Hair follicular keratinocyte (primary cell): ENCODE results near the gene MRPS5.

DNA sequence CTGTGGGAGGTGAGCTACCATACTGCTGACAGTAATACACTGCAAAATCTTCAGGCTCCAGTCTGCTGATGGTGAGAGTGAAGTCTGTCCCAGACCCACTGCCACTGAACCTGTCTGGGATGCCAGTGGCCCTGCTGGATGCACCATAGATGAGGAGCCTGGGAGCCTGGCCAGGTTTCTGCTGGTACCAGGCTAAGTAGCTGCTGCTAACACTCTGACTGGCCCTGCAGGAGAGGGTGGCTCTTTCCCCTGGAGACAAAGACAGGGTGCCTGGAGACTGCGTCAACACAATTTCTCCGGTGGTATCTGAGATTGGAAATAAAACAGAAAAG is 451.1 kb downstream of the RPIA start:
- RAMPAGE, long total RNA, result no peak

- RAMPAGE, long total RNA, result no peak
Observed at GRCh38 chr2:89268379-89268597, 576.8 kb downstream of the RPIA start.

DNA sequence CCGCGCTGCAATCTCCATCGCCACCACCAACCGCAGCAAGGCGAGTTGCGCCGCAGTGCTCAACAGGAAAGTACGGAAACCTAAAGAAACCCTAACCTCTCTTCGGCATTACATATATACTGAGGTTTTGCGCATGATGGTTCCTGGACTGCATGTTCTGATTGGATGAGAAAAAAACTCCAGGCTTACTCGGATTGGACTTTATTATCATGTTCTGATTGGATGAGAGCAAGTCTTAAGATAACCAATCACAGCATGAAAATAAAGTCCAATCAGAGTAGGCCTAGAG is 75.9 kb downstream of the TEKT4 start:
- RAMPAGE, long total RNA, result no peak

DNA sequence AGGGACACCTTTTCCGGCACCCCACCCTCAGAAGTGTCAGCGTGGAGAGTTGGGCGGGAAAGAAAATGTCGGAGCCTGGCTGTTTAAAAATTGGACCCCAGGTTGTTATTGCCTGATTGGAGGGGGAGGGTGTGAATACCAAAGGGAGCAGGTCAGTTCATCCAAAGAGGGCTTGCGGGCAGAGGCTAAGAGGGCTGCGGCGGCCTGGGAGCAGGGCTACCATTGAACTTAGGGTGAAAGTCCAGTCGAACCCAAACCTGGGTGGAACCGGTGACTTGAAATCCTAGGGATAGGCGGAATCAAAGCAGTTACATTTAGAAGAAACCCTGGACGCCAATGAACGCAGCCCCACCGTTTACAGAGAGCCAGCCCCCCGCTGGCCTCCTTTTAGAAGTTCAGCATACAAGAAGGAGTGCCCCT is 1.3 kb downstream of the MAL start:
- RAMPAGE, long total RNA, result no peak

DNA sequence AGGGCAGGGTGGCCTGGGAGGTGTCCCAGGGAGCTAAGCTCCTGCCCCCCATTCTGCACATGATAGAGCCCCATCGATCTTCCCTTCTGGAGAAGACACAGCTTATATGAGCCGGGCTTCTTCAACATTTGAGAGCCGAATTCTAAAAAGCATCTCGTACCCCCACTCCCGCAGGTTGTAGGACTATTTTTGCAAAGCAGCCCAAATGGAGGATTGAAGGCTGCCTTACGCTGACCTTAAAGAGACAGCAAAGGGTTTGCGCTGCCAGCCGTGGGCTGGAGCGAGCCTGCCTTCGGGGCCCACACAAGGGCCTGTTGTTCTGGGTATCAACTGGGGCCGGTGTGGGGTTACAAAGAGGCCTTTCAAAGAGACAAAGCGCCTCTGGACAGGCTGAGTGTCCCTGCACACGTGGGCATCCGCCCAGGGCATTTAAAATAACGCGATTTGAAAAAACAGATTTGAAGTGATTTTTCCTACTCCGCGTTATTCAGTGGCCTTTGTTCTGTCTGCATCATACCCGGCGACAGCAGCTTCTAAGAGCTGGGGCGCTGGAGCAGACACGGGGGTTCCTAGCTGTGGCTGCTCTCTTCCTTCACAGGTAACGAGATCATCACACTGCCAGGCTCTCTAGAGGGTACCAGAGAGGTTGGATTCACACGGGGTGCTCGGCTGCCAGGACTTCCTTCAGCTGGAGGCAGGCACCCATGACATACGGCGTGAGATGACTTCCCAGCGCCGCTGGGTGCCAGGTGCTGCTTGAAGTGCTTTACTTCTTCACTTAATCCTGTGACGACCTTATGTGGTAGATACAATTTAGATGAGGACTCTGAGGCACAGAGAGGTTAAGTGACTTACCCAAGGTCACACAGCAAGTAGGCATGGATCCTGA is 32.1 kb downstream of the MAL start:
- RAMPAGE, long total RNA, result no peak

DNA sequence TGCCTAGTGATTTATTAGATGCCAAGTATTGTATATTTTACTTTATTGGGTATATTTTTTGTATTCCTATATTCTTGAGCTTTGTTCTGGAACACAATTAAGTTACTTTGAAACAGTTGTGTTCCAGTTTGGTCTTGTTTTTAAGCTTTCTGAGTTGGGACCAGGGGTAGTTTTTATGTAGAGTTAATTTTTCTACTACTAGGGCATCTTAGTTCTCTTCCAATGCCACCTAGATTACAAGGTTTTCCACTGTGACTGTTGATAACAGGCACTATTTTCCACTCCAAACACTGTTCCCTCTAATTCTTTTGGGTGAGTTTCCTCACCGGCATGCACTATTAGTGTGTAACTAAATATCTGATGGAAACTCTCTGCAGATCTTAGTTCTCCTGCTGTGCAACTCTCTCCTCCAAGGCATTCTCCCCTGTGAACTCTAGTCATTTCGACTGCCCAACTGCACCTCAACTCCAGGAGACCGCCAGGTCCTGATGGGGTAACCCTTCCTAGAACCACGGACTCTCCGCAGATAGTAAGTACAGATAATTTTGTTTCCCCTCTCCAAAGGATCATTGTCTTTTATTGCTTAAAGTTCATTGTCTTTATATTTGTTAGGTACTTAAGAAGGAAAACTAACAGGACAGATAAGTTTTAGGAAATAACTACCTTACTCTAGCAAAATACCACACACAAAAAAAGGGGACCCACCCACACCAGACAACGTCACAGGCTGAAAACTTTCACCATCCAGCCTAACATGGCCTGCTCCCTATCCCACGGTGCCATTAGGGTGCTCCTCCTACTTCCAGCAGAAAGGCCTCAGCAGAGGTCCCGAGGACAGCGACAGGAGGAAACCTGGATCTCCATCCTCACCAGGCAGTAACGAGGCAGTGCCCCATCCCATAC is 36.5 kb downstream of the MRPS5 start:
- RAMPAGE, long total RNA, result no peak

- RAMPAGE, long total RNA, result start-site peak on the minus strand at chr2:95121794-95121824, 1,566 and 914 reads in 2 replicates
Observed at GRCh38 chr2:95120952-95122354, at the start of gene MRPS5. TSS of gene MRPS5 (minus strand) at chr2:95121808.

DNA sequence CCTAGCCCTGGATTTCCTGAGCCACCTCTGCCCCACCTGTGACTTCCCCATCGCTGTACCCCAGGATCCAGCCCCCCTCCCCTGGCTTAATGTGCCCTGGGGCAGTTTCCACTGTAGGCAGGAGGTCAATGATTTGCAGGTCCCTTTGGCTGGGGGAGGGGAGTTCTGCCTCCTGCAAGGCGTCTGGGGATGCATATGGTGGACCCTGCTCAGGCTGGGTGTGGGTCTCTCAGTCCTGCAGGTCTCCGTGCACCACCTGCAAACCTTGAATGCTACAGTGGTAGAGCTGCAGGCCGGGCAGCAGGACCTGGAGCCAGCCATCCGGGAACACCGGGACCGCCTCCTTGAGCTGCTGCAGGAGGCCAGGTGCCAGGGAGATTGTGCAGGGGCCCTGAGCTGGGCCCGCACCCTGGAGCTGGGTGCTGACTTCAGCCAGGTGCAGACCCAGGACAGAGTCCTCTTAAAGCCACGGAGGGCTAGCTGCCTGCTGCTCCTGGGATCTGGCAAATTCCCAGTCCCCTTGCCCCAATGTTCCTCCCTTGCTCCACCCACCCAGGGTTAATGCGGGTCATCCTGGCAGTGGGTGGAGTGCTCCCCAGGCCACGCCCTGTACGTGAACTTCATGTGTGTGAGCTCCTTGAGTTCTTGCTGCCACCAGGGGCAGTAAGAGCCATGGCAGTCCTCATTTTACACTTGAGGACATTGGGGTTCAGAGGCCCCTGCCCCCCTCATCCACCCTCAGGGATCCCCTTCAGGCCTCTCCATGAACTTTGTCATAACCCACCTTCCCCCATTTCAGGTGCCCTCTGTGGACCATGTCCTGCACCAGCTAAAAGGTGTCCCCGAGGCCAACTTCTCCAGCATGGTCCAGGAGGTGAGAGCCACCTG is 3.1 kb downstream of the PROM2 start:
- RAMPAGE, long total RNA, result no peak

DNA sequence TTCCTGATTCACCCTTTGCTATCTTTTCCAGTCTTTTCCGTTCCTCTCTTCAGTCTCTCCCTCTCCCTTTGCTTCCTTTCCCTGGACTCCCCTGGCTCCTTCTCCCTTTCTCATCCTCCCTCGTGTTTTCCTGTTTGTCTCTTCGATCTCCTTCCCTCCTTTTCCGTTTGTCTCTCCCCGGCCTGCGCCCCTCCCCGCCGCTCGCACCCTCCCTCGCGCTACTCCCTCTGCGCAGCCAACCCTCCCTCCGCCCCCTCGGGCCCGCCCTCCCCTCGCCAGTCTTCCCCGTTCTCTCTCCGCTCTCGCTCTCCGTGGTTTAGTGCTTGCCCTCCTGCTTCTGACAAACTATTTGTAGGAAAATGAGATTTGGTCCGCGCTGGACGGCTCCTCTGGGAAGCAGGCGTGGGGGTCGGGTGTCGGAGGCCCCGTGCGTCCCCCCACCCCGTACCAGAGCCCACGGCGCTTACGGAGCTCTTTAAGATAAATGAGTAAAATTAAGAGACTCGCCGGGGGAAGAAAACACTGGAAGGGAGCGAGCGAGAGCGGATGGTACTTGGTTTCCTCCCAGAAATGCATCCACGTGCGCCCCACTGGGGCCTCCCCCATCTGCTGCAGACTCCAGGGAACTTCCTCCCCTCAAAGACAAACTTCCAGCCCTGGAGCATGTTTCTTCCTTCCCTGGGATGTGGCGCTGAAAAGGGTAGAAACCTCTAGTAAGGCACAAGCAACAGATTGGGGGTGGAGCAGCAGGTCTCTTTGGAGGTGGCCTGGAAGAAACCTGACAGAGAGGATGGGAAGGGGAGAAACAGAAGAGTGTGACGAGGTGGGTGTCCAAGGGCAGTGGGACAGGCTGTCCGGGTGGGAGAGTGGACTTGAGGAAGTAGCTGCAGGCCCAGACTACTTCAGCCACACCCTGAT is 91.0 kb downstream of the TRIM43 start:
- RAMPAGE, long total RNA, result no peak

GRCh38 chr2:96001838-96002037 is 10.1 kb upstream of the ANKRD36C start:
- RAMPAGE, long total RNA, result no peak

- RAMPAGE, long total RNA, result no peak
Observed at GRCh38 chr2:96108248-96109598, 7.6 kb downstream of the ADRA2B start.

GRCh38 chr2:96142523-96143477 is 2.4 kb downstream of the DUSP2 start:
- RAMPAGE, long total RNA, result no peak

DNA sequence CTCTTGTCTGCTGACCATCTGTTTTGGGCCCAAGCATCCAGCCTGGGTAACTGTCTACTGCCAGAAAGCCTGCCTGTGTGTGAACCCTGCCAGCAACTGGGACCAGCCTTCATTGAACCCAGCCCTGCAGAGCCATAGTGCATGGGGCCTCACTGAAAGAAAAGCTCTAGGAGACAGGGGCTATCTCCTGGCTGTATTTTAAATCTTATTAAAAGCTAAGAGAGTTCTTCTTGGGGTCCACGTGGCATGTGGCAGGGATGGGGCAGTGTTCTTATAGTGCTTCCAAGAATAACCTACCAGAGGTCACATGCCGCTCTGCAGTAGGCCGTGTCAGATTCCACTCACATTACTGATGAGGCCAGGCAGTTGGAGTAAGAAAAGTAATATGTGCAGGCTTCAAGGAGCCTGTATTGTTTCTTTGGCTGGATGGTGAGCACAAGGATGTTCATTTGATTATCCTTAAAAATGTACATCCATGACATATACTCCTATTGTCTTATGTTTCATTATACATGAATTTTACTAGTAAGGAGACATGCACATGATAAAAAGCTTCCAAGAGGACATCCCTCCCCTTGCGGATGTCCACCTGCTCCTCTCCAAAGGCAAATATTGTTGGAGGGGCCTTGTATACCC is 7.1 kb downstream of the TMEM127 start:
- RAMPAGE, long total RNA, result no peak

DNA sequence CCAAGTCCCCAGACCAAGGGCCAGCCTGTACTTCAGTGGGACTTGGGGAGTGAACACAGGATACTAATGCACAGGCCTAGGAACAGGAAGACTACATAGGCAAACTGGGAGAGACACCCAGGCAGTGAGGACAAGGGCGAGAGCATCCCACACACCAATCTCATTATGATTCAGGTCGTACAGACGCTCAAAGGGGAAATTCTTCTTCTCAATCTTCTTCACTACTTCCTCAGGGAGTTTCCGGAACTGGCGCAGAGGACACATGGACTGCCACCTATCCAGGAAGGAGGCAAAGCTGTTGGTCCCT is 18.1 kb downstream of the SNRNP200 start:
- RAMPAGE, long total RNA, result no peak

DNA sequence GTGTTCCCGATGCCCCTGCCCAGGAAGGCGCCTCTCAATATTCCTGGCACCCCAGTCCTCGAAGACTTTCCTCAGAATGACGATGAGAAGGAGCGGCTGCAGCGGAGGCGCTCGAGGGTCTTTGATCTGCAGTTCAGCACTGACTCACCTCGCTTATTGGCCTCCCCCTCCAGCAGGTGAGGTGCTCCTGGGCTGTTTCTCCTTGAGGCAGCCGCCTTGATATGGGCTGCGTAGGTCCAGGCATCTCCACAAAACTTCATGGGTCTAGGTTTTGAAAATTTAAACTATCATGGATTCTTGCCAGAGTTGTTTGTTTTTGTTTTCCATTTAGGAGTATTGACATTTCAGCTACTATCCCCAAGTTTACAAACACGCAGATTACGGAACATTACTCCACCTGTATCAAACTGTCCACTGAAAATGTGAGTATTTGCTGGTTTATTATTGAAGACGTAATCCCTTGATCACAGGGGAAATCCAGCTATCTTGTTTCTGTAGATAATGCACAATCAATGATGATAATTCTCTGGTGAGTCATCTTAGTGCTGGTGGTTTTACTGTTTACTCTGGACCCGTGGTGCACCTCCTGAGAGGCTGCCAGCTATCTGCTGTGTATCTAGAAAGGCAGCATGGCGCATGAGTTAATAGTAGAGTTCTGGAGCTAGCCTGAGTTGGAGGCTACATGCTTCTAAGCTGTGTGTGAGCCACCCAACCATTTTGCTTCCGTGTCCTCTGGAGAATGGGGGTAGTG is 6.3 kb downstream of the NCAPH start:
- RAMPAGE, long total RNA, result no peak

- RAMPAGE, long total RNA, result no peak
Observed at GRCh38 chr2:96503033-96503244, 2.2 kb downstream of the NEURL3 start.

- RAMPAGE, long total RNA, result no peak
Observed at GRCh38 chr2:96533251-96534200, 3.0 kb upstream of the ARID5A start.

DNA sequence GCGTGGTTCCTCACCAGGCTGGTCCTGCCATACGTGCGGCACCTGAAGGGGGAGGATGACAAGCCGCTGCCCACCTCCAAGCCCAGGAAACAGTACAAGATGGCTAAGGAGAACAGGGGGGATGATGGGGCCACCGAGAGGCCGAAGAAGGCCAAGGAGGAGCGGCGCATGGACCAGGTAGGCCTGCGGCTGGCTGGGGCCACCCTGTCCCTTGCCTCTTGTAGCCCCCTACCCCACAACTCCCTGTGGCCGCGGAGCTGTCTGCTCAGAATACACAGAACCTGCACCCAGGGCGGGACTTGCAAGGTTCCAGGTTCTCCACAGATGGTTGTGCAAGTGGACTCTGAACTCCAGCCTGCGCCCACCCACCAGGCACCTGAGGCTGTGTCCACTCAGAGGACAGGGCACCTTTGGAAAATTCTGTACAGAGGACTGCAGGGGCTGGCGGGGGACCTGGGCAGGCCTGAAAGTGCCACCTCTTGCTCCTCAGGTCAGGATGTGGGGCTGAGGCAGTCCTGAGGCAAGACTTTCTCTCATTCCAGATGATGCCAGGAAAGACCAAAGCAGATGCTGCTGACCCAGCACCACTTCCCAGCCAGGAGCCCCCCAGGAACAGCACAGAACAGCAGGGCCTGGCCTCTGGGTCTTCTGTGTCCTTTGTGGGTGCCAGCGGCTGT is 14.1 kb downstream of the ARID5A start:
- RAMPAGE, long total RNA, result no peak

DNA sequence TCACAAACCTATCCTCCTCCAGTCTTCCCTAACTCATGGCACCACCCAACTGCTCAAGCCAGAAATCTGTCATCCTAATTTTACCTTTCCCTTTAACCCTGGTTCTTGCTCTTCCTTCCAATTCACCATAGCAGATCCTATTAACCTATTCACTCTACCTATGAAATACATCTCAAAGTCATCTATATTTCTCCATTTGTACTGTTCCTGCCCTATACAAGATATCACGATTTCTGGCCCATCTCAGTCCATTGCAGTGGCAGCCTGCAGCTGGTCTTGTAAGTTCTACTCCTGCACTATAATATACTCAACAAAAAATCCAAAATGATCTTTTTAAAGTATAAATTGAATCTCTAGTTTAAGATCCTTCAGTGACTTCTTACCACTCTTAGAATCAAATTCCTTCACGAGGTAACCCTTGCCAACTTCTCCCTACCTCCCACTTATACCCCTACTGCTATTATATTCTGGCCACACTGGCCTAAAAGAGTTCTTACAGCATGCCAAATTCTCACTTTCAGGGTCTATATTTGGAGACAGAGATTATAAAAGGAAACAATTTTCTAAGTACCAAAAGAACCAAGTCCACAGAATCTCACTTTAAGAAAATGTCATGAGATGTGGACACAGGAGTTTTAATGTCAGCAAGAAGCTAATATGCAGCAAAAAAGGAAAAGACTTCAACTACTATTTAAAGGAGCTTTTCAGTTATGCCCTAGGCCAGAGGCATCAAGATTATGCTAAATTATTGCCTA is 3.1 kb downstream of the KANSL3 start:
- RAMPAGE, long total RNA, result no peak

GRCh38 chr2:96706969-96707259 is 33.0 kb downstream of the LMAN2L start:
- RAMPAGE, long total RNA, result no peak